Mesenchymal stem cell of adipose (primary cell): ENCODE measurements around the gene IQCF5.

DNA sequence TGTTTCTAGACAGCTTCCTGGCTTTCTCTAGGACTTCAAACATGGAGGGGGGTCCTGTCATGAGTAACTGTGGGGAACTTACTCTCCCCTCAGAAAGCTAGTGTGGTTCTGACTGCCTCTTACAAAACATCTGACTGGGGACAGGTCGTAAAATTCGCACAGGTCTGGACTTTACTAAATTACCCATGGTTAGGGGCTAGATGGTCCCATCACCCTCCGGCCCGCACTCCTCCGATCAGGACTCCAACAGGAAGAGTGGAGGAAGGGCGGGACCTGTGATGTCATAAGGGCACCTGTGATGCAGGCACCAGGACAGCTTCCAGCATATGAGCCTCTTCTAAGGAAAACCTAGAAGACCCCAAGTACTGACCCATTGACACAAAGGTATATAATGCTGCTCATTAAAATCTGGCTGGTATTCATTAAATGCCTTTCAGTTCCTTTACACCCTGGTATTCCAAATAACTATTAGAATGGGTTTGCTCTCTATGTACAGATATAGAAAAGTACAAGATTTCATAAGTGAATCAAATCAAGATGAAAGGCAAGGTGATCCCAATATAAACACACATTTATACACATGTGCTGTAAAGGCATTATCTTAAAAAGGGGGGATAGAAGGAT is at the start of gene IQCF5:
IQCF5 (minus strand) TSS at position 257 of the 624 bp plus-strand sequence.
- CAGE, long polyA plus RNA, result no peak

DNA sequence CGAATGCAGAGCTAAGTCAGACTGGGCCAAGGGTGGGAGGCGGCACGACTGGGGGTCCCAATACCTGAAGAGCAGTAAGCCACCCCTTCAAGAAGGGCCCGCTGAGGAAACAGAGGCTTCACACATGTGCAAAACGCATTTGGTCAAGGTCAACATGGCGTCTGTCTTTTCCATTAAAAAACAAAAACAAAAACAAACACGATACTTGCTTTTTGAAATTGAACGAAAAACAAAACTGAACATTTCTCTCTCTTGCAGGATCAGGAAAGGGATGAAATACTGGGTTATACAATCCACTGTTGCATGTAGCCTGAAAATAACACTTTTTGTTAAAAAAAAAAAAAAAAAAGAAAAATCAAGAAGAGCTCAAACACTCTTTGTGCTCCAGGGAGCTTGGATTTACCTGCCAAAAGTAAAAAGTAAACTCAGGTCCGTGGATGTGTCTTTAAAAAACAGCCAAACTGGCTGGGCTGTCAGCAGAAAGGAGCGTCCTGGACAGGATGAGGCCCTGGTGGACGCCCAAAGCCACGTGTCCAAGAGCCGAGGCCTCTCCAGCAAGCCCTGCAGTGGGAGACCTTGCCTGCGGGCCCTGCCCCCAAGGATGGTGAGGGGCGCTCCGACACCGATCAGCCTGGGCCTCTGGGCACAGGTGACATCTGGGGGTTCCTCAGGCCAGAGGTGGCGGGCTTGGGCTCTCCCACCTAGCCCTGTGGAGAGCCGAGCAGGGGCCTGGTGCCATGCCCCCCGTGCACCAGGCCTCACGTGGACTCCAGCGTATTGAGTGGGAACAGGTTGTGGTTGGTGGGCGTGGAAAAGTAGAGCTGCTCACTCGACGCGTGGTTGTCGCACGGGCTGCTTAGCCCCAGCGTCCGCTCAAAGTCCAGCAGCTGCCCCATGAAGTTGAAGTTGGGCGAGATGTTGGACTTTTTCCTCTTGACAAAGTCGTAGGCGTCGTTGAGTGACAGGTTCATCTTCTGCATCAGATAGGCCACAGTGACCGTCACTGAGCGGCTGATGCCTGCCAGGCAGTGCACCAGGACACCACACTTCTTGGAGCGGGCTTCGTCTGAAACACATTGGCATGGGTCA is 6.0 kb downstream of the DUSP7 start:
- CAGE, long polyA plus RNA, result no peak

DNA sequence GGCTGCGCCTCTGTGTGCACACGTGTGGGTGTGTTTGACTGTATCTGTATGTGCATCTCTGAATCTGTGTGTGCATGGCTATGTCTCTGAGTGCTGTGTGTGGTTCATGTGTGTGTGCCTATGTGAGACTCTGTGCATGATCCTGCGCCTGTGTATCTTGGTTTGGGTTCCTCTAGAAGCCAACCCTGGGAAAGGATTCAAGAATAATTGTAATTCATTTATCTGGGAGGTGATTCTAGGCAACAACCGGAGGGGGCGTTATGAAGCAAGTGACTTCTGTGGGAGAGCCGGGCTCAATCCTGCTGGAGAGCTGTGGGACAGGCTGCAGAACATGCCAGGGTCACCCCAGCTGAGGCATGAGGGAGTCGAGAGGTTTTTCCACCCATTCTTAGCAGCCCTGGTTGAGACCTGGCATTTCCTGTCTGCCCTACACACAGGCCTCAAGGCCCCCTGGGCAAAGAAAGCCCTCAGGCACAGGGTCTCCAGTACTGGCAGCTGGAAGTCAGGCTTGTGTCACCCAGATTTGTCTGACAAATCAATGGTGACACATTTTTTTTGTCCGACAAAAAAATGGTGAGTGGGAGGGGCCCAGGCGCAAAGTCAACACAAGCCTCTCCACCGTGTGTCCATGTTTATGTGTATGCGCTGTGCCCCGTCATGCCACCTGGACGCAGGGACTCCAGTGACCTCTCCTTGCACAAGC is 21.1 kb upstream of the ALAS1 start:
- CAGE, long polyA plus RNA, result no peak

GRCh38 chr3:52192808-52193426 is 5.0 kb upstream of the ALAS1 start:
- CAGE, long polyA plus RNA, result no peak

DNA sequence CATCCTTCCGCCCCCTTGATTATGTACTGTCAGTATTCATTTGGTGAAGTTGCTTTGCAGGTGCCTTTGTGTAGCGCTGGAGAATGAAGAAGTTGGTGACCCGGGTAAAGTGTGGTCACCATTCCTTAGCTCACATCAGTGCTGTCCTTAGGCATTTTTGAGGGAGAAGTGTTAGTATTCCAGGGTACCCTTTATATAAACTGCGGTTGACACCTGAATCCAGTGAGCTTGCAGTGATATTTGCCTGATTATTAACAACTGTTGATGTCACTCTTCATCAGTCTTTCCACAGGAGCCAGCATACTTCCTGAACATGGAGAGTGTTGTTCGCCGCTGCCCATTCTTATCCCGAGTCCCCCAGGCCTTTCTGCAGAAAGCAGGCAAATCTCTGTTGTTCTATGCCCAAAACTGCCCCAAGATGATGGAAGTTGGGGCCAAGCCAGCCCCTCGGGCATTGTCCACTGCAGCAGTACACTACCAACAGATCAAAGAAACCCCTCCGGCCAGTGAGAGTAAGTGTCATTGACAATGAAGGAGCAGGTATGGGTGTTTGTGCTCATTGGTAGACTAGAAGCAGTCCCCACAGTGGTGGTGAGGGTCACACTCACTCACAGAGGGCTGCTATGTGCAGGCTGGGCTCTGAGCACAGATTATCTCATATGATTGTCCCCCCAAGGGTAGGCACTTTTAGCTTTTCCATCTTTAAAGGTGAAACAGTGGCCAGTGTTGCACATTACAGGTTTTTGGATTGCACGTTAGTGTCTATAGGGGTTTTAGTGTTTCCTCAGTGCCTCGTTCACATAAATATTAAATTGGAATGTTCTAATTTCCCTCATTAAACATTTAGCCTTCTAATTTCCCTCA is 1.2 kb downstream of the ALAS1 start:
- CAGE, long polyA plus RNA, result no peak

DNA sequence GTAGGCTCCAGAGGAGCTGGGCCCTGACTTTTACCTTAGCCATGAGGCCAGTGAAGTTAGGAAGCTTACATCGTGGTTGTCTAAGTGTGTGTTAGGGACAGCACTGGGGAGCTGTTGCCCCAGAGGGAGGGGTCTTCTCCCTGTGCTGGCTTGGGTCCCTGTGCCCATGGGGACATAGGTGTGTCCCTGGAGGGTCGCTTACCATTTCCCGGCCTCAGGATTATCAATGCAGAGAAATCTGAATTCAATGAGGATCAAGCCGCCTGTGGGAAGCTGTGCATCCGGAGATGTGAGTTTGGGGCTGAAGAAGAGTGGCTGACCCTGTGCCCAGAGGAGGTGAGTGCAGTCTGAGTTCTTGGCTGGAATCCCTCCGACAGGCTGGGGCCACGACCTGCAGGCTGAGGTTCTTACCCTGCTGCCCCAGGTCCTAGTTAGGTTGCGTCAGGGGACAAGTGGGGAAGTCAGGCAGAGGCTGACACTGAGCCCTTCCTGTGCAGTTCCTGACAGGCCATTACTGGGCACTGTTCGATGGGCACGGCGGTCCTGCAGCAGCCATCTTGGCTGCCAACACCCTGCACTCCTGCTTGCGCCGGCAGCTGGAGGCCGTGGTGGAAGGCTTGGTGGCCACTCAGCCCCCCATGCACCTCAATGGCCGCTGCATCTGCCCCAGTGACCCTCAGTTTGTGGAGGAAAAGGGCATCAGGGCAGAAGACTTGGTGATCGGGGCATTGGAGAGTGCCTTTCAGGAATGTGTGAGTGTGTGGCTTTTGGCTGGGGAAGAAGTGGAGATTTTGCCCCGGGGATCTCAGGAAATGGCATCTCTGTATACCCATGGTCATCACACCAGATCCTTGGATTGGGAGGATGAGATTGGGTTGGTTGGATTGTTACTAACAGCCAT is 1.2 kb downstream of the PPM1M start:
- CAGE, long polyA plus RNA, result no peak

- CAGE, long polyA plus RNA, result no peak
Observed at GRCh38 chr3:52248845-52249412, 3.4 kb downstream of the PPM1M start.

DNA sequence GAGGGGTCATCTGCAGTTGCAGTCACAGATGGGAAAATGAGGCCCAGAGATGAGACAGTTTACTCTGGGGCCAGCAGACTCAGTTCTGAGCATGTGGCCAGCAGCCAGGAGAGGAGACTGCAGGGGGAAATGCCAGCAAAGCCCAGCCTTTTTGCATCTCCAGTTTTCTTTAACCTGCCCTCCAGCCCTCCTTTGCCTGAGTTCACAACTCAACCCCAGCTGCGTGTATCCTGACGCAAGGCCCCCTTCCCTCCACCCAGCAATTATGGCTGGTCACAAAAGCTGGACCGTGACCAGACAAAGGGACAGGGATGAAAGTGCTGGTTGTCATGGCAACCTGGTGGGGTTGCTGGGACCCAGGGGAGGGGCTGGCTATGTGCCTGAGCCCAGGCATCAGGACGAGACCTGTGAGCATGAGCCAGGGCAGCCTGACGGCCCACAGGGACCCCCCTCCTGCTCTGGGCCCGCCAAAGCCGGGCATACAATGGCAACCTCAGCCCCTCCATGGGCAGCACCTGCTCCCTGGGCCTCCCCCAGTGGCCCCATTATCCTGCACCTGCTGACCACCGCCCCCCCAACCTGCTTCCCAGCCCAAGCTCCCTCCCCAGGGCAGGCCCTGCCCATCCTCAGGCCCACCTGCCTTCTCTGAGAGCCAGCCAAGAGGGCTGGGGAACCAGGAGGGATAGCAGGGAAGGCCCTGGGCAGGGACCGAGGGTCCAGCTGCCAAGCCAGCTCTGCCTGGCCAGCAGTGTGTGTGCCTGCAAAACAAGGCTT is 4.5 kb upstream of the DNAH1 start:
- CAGE, long polyA plus RNA, result no peak

DNA sequence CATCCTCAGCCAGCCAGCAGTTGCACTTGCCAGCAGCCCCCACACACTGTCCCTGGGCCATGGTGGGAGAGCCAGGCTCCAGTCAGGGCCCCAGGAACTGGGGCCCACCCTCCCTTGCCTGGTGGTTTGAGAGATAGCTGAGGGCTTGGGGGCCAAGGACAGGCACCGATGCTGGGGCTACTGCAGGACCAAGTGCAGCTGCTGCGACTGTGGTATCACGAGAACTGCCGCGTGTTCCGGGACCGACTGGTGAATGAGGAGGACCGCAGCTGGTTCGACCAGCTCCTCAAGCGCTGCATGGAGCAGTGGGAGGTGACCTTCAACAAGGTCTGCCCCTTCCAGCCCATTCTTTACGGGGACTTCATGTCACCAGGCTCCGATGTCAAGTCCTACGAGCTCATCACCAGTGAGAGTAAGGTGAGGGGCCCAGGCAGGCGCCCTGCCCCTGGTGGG is 30.1 kb downstream of the BAP1 start:
- CAGE, long polyA plus RNA, result no peak

GRCh38 chr3:52394702-52395050 is 15.1 kb downstream of the BAP1 start:
- CAGE, long polyA plus RNA, result no peak

GRCh38 chr3:52434475-52435654 is 10.0 kb downstream of the SEMA3G start:
- CAGE, long polyA plus RNA, result no peak

DNA sequence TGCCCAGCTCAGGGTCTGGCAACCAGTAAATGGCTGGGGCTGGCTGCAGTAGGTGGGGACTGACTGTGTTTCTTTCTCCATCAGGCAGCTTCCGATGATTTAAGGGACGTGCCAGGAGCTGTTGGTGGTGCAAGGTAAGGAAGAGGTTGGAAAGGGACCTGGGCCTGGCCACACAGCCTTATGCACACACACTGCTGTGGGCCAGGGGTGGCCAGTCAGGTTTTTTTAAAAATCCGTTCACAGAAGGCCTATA is 9.5 kb upstream of the STAB1 start:
- CAGE, long polyA plus RNA, result no peak

DNA sequence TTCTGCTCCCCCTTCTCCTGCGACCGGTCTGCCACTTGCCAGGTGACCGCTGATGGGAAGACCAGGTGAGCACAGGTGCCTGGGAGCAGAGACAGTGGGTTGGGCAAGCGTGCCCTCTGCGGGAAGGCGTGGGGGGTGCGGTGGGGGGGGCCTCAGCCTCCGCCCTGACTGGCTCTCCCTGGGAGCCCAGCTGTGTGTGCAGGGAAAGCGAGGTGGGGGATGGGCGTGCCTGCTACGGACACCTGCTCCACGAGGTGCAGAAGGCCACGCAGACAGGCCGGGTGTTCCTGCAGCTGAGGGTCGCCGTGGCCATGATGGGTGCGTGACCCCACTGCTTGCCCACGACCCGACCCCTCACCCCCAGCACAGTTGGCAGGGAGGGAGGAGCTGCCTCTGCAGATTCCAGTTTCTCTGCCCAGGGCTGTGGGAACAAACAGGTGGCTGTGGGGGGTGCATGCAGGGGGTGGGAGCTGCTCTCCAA is 8.7 kb downstream of the STAB1 start:
- CAGE, long polyA plus RNA, result no peak

DNA sequence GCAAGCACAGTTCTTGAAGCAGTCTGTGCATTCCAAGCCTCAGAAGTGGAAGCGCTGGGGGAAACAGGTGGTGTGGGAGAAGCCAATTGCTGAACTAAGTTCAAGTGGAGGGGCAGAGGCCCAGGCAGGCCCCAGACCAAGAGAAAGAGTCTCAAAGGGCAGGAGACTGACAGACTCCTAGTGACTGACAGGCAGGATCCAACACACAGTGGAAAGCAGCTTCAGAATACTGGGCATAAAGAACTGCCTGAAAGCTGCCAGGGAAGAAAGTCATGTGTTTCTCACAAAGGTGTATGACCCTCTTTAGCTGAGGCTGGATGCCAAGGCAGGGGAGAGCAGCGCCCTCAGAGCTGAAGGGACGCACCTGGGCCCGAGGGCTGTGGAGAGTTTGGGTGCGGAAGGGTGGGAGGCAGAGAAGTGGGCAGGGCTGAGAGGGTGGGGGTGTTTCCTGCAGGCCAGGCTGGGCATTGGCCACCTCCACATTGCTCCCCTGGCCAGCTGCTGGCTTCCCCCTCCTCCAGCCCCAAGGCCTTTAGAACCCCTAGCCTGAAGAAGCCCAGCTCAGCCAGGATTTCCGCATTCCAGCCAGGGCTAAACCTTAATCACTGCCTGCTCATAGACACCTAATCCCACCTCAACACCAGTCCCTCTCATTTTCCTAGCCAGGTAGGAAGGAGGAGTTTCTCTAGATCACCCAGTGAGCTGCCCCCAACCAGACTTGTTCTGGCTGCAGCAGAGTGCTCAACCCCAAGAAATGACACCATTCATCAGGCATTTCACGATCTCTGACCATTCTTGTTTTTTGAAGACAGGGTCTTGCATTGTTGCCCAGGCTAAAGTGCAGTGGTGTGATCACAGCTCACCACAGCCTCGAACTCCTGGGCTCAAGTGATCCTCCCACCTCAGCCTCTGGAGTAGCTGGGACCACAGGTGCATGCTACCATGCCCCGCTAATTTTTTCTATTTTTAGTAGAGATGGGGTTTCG is 7.5 kb downstream of the NT5DC2 start:
- CAGE, long polyA plus RNA, result no peak

DNA sequence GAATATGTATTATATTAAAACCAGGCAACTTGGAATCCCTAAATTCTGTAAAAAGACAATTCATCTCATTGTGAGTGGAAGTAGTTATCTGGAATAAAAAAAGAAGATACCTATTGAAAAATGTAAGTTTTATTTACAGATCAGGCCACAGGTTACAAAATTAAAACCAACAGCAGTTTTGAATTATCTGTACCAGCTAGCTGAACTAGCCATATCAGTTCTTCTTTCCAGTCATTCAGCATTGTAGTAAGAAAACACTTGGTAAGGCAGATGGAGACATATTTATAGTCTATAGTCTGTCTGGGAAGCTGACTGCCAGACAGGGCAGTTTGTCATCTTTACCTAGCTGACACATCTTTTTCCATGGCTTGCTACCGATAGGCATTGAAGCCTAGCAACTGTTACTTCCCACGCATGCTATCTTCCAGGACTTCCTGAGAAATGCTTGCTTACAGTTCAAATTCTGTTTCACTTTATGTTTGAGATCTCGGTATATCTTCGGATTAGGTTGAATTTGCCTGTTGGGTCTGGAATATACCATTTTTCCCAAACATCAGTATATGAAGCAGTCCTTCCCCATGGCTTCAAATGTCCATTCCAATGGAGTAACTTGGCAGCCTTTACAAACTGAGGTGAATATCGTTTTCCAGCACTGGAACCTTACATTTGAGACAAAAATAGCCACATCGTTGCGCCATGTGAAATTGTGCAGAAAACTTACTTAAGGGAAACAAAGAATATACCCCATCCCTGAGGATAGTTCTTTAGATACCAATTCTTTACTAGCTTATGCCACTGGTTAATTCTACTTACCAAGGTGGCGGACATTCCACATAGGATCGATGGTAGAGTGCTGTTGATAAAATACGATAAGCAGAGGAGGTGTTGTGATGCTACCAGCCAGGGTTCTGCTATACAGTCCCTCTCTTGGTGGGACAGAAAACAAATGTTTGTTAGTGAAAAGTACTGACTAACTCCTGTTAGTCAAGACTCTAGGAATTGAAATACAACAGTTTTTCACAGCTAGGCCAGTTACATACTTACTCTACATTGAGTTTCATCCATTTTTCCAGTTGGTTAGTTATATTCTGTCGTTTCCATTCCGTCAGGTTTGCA is 8.9 kb downstream of the GNL3 start:
- CAGE, long polyA plus RNA, result no peak

DNA sequence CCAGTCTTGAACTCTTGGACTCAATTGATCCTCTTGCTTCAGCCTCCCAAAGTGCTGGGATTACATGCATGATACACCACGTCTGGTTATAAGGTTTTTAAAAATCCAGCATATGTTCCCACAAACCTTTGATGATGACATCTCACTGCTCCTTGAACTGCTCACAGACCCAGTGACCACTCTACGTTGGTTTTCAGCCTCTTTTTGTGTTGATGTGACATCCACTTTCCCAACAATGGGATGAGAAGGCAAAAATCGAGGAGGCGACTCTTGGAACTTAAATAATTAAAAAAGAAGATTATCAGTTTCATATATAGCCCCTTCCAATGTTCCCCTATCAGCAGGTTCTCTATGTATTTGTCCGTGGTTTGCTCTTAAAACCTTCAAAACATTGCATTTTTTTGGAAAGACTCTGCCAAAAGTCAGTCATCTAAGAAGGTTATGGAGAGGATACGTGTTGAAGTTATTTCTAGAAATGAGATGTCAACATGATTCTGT is 24.8 kb downstream of the NEK4 start:
- CAGE, long polyA plus RNA, result no peak

- CAGE, long polyA plus RNA, result no peak
Observed at GRCh38 chr3:52763472-52763897, 7.3 kb downstream of the NEK4 start.

GRCh38 chr3:52775837-52776379 is 1.5 kb upstream of the ITIH1 start:
- CAGE, long polyA plus RNA, result no peak

DNA sequence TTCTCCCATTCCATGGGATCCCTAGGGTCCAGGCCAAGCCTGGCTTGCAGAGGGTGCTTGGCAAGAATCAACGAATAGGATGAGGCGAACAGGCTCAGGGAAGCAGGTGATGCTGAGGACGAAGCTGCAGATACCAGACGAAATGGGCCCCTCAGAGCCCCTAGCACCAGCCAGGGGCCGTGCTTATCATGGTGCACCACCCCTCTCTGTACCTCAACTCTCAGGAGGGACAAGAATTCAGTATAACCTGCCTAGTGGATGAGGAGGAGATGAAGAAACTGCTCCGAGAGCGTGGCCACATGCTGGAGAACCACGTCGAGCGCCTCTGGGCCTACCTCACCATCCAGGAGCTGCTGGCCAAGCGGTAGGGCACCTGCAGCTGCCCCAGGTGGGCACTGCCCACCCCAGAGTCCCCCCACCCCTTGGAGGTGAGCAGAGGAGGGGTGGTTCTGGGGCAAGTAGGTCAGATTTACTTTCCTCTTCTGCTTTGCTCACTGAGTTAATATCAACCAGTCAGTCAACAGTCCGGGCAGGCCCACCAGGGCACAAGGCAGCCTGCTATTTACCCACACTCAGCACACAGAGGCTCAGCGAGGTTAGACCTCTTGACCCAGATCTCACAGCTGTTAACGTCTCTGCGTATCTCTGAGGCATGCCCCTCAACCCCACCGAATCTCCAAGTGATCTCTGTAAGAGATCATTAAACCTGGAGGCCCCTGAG is 8.4 kb upstream of the ITIH3 start:
- CAGE, long polyA plus RNA, result no peak

DNA sequence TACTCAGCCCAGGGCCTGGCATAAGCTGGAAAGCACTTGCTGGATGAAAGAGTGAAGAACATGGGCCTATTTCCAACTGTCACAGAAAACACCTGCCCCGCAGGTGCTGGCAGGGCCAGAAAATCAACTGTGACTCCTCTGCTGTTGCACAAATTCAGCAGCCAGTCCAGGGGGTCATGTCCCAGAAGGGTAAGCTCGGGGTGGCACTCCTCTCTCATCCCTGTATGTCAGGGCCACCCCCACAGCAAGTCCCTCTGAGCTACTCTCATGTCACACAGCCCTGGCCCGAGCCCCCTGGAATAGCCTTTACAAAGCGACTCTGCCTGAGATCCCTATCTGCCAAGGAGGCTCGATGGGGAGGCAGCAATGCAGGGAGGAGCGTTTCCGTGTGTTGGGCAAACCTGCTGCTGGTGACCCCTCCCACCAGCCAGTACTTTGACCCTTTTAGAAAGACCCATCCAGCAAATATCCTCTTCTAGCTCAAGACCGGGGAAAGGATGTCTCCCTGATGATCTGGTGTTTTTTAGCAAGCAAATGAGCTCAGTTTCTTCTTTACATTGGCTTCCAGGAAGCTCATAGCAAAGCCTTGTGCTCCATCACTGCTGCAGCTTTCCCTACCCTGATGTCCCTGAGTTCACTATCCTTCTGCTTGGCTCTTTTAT is 17.1 kb downstream of the ITIH3 start:
- CAGE, long polyA plus RNA, result no peak